Measurements from ENCODE around the gene WDR20.

DNA sequence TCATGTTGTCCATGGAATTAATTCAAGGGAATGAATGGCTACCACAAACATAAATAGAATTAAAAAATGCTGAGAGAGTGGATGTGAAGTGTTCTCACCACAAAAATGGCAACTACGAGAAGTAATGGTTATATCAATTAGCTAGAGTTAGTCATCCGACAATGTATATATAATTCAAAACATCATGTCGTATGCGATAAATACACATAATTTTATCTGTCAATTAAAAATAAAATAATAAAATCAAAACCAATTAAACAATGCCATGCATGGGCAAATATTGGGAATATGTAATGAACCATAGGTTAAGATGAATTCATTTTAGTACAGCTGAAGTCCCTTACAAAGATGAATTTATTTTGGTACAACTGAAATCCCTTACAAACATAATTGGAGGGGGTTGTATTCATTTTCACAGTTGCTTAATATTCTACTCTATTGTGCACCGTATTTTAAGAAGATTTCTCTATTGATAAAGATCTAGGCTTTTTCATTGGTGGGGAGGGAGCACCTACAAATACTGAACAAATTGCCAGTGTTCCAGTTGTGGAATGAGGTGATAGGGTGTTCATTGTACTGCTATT lies 20.5 kb upstream of the RTL1 start:
- RAMPAGE, long total RNA, result no peak
- RRBS, result no CpG with 5 or more reads among the region's 5 CpGs

DNA sequence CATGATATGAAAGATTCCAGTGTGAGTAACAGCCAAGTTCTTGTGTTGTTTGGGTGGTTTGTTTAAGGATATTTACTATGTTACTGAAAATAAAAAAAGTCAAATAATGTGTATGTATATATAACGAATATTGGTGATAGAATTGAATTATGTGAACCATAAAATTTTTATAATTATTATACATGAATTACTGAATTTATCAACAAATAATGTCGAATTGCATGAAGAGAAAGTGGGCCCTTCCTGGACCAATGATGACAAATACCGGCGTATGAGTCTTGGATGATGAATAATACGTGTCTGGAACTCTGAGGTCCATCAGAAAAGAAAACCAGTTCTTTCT lies 65.2 kb upstream of the RTL1 start:
- RAMPAGE, long total RNA, result no peak
- RRBS, result no CpG with 5 or more reads among the region's 5 CpGs

- RAMPAGE, long total RNA, result no peak
- RRBS, result 3% methylated on average over 11 of the region's 47 CpGs
Observed at GRCh38 chr14:101077430-101078237, 174.1 kb upstream of the RTL1 start.

DNA sequence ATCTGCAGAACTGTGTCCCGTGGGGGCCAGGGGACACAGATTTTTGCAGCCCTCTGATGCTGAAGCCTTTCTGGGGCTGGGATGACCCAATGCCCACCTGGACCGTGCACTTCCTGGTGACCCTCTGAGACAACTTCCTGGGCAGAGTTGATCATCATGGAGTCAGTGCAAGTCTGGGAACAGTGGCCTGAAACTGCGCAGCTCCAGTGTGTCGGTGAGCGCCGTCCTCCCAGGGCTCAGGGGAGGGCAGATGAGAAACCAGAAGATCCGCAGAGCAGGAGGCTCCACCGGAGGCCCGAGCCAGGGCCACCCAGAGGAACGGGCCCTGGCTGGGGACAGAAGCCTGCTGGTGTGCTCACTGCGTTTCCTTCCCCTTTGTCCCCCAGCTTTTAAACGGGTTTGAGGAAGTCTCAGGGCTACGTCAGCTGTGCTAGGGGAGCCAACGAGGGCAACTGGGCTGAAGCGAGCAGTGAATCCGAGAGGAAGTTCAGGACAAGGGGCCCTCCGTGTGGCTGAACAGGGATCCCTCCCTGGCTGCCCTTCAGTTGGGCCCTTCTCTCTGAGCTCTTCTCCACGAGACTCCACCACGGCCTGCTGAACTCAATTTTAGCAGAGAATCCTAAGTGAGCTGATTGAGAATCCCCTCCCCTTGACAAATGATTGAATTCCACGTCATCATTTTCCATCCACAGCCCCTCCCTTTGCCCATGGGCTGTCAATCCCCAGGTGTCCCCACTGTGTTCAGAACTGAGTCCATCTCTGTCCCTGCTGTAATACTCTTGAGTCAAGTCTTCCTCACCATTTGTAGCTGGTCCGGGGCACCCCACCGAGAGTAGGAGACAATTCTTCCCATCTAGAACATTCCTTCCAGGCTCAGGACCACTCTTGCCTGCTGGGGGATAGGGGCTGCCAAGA lies 217.7 kb upstream of the RTL1 start:
- RAMPAGE, long total RNA, result no peak
- RRBS, result no CpG with 5 or more reads among the region's 22 CpGs

- RAMPAGE, long total RNA, result no peak
- RRBS, result no CpG with 5 or more reads among the region's 11 CpGs
Observed at GRCh38 chr14:101408305-101408636, 353.2 kb upstream of the PPP2R5C start.

DNA sequence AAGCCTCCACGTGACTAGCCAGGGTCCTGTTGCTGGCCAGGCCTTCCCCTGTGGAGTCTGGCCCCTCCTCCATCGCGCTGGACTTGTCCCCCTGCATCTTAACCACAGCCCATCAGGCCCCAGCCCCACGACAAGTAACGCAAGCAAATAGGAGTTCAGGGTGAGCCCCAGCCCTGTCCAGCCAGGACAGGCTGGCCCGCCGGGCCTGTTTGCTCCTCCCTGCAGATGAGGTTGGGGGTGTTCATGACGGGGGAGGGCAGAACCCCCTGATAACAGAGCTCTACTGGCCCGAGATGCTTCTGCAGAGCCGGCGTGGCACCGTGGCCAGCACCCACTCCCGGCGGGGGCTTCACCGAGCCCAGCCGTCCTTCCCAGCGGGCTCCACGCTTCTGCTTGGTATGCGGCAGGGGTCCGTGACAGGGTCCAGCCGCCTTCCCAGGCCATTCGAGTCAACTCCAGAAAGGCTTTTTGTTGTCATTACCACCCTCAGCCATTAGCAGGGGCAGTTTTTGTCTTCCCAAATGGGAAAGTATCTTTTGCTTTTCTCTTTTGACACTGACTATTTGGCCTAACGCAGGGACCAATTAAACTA lies 265.1 kb upstream of the PPP2R5C start:
- RAMPAGE, long total RNA, result no peak
- RRBS, result 20% methylated on average over 3 of the region's 23 CpGs

DNA sequence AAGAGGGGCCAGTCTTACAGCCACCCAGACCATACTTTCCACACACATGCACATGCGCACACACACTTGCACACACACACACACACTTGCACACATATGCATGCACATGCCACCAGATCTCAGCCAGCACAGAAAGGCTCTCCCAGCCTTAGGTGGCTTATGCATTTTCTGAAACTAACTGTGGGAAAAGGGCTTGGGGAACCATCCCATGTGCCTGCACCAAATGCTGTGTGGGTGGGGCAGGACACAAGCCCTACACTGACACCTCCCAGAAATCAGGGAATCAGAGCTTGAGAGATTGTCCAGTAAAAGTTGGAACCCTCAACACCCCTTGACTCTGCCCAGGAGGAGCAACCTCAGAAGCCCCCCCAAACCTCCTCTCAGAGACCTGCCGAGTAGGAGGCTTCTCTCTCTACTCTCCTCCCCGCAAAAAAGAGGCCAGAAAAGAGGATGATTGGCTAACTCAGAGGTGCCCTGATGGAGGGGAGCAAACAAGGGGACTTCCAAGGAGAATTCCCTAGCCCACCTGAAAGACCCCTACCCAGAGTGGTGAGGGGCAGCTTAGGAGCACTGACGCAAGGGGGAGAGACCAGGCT lies 202.6 kb upstream of the PPP2R5C start:
- RAMPAGE, long total RNA, result no peak
- RRBS, result no CpG with 5 or more reads among the region's 4 CpGs

DNA sequence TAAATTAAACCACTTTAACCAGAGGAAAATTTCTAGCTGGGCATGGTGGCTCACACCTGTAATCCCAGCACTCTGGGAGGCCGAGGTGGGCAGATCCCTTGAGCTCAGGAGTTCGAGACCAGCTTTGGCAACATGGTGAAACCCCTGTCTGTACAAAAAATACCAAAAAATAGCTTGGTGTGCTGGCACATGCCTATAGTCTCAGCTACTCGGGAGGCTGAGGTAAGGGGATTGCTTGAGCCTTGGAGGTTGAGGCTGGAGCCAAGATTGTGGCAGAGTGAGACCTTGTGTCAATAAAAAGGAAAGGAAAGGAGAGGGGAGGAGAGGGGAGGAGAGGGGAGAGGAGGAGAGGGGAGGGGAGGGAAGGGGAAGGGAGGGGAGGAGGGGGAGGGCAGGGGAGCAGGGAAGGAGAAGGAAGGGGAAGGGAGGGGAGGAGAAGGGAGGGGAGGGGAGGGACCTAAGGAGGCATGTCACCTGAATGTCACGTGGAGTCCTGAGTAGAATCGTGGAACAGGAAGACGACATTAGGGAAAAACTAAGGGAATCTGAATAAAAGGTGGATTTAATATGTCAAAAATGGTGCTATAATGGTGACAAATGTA lies 42.9 kb upstream of the PPP2R5C start:
- RAMPAGE, long total RNA, result no peak
- RRBS, result no CpG with 5 or more reads among the region's 6 CpGs

GRCh38 chr14:101775373-101776352 lies 14.2 kb downstream of the PPP2R5C start:
- RAMPAGE, long total RNA, result no peak
- RRBS, result no CpG with 5 or more reads among the region's 15 CpGs

DNA sequence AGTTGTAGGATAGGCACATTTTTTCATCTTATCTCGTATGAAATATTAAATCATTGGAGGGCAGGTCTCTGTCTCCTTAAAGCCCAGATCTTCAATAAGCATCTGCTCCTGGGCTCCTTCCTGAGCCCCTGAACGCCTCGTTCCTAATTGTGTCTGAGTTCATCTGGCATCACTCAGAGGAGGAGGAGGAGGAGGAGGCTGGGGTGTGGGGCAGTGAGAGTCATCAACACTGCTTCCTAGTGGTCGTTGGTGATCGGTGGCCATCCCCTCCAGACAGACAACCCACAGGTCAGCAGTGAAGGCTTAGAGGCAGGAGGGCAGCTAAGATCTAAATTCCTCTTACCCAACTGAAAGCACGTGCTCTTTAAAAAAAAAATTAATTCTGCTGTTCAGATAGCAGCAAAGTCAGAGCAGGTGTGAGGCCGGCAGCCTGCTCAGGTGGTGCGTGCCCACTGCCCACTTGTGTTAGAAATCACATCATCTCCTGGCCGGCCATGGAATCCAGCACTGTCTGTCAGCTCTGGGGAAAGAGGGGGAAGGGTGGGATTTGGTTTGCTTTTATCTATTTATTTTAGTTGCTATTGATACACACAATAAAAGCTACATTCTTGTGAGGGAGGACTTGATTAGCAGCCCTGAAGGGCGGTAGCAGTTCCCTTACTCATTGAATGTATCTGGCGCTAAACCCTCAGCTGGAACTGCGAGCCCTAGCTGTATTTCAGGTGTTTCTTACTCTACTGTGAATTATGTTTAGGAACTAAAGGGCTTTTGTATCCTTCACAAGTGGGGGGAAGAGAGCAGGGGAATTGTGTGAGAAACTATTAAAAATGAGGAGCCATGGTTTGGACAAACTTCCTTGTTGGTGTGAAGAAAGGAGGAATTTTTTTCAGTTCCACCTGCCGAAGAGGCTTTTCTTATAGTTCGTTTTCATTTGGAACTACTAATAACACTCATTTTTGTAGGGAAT lies 46.7 kb downstream of the PPP2R5C start:
- RAMPAGE, long total RNA, result no peak
- RRBS, result 14% methylated on average over 3 of the region's 14 CpGs

DNA sequence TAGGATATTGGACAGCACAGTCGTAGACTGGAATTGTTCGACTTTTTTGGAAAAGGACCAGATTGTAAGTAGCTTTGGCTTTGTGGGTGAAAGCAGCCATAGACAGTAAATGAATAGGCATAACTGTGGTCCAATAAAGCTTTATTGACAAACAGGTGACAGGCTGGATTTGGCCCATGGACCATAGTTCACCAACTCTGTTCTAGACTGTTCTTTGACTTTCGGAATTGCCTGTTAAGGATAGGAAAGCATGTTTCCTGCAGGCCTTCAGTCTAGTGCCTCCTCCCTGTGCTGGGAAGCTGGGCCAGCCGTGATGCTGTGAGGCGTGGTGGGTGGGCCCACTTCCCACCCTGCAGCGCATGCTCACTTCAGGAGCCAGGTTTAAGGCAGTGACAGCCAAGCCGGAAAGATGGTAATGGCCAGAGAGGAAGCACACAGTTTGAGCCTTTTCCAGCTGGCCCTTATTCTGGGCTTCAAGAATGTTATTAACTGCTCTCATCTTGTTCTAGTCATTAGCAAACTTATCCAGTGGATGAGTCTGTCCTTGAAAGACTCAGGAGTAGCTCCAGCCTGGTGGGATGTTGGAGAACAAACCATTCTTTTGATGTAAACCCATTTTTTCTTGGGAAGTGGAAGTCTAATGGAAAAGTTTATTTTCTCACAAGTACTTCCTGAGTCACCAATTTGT lies 51.9 kb downstream of the PPP2R5C start:
- RAMPAGE, long total RNA, result no peak
- RRBS, result no CpG with 5 or more reads among the region's 7 CpGs

- RAMPAGE, long total RNA, result no peak
- RRBS, result no CpG with 5 or more reads among the region's 20 CpGs
Observed at GRCh38 chr14:101814817-101816003, 53.7 kb downstream of the PPP2R5C start.

GRCh38 chr14:101819183-101819576 lies 57.7 kb downstream of the PPP2R5C start:
- RAMPAGE, long total RNA, result no peak
- RRBS, result no CpG with 5 or more reads among the region's 7 CpGs

DNA sequence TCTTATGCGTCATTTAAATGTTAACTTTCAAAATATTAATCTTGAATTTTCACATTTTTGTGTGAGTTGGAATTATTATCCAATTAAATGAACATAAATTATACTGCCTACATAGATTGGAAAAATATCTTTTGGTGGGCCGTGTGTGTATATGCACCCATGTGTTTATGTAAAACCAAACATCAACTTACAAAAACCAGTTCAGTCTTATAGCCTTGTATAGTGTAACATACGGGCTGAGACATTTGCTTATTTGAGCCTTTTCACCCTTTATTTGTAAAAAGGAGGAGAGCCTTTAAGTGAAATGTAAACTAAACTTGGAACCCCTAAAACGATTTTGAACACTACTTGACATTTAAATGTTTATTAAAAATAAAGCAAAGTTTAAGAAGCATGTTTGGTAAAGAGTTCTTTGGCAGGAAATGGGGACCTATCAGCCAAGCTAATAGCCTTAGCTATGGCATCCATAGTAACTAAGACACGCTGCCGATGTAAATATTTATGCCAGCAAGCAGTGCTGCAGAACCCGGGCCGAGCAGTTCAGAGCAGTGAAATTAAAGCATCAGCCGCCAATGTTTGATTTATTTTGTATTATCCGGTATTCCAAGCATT lies 61.4 kb downstream of the PPP2R5C start:
- RAMPAGE, long total RNA, result no peak
- RRBS, result 70% methylated on average over 4 of the region's 10 CpGs

GRCh38 chr14:101962254-101962892 lies 2.0 kb upstream of the DYNC1H1 start:
- RAMPAGE, long total RNA, result no peak
- RRBS, result no CpG with 5 or more reads among the region's 8 CpGs

DNA sequence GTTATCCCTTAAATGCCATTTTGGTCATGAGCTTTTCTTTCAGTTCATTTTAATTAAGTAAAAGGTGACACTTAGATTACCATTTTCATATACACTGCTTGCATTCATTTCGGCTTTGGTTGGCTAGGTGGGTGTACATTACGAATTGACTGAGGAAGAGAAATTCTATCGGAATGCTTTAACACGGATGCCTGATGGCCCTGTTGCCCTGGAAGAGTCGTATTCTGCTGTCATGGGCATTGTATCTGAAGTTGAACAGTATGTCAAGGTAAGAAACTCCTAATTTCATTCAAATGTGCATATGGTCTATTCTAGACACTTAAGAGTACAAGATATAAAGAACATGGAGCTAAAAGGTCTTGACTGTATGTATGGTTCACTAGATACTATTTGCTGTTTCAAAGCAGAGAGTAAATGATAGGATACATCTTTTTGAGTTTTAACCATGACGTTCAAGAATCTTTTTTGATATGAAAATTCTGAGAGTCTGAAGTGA lies 29.7 kb downstream of the DYNC1H1 start:
- RAMPAGE, long total RNA, result no peak
- RRBS, result no CpG with 5 or more reads among the region's 6 CpGs

- RAMPAGE, long total RNA, result no peak
- RRBS, result no CpG with 5 or more reads among the region's 14 CpGs
Observed at GRCh38 chr14:102019836-102020582, 55.6 kb downstream of the DYNC1H1 start.

- RAMPAGE, long total RNA, result no peak
- RRBS, result 92% methylated on average over 4 of the region's 43 CpGs
Observed at GRCh38 chr14:102043607-102044680, 42.9 kb downstream of the HSP90AA1 start.

GRCh38 chr14:102048346-102048918 lies 38.4 kb downstream of the HSP90AA1 start:
- RAMPAGE, long total RNA, result no peak
- RRBS, result no CpG with 5 or more reads among the region's 23 CpGs

DNA sequence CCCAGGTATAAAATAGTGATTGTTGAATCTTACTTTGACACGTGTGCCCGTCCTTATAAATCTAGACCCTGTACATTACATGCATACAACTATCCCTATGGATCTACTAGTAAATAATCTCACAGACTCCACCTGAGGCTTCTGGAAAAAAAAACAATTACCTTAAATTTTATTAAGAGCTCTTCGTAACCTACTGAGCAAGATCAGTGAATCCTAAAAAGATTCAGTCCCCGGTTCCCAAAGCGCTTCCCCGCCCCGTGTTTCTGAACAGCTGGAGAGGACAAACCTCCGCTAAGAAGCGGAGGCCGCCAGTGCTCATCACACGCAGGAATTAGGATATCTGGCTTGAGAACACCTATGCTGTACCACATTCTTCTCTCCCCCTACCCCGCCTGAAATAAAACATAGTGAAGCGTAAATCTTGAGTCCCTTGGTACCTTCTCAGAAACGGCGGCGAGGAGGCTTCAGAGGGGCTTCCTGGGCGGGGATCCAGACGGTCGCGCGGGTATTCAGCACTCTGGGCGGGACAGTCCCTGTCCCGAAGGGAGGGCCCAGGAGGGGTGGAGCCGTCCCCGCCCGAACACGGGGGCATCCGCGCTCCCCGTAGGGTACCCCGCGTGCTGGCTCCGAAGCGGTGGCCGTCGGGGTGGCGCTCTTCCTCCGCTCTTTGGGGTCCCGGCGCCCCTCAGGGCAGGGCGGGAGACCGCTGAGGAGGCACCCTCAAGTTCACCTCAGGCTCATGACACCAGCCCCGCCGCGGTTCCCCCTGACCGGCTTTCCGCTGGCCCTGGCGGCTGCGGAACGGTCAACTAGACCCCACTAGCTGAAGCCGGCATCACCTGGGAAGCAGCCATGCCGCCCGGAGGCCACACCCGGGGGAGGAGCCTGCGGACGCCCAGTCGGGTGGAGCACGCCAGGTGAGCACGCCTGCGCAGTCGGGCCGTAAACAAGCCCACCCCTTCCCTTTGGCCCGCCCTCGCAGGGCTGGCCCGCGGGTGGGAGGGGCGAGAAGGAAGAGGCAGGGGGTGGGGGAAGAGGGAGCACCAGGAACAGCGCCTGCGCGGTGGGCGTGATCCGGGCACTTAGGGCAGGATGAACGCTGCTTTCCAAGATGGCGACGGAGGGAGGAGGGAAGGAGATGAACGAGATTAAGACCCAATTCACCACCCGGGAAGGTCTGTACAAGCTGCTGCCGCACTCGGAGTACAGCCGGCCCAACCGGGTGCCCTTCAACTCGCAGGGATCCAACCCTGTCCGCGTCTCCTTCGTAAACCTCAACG lies at the start of gene WDR20:
Gene WDR20 (plus strand): TSS at position 1,085 of the 1,280 bp plus-strand sequence.
- RAMPAGE, long total RNA, result start-site peak on the plus strand centred at position 1,093 of the sequence, 19 bp wide, 446 and 366 reads in 2 replicates
- RRBS, result 2% methylated on average over 21 of the region's 86 CpGs